Aorta (tissue), 1 donor: ENCODE results near the gene IFRD1.

DNA sequence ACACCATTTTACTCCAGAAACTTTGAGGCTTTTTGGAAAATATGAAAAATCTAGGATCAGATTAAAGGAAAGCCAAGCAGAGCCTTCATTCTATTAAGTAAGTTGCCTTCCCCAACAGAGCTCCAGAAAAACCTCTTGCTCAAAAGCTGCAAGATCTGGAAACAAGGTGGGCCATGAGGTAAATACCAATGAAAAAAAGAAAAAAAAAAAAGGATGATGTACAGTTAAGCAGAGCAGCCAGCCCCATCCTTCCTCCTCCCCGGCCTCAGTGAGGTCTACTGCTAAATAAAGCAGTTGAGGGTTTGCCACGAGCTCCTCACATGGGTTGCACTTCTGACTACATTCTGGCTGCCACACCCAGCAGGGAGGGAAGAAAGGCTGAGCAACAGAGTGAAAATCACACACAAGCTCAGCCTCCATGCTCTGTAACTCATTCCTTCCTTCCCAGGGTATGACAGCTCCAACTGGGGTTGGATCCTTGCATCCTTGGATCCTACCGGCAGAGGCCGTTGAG is 53.2 kb upstream of the PIK3CG start:
- PRO-cap: no peak

- PRO-cap: no peak
These were observed 1.6 kb upstream of the PIK3CG start for GRCh38 chr7:106863419-106863937.

- PRO-cap: no peak
These were observed 2.3 kb downstream of the PIK3CG start for GRCh38 chr7:106867423-106867748.

DNA sequence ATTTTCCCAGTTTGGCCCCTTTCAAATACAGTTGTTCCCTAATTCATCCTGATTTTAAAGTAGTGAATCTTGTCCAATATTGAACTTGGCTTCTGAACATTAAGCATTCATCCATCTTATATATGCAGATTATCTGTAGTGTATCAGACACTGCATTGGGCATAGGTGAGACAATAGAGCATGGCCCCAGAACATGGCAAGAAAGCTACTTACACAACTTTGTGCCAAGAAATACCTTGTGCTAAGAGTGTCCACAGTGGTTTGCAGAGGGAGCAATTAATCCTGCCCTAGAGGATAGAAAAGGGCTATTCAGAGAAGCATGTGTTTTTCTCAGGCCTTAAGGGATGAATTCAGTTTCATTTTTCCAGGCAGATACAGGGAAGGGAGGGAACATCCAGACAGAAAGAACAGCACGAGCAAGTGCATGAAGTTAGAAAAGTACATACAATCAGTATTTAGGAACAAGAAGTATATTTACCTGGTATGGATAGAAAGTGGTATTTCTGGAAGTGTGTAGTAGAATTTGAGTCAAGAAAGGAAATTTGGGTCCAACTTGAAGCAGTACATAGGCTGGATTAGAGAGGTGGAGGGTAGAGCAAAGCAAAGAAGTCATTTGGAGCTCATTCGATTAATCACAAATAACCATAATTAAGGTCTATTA is 27.5 kb downstream of the PIK3CG start:
- PRO-cap: no peak

GRCh38 chr7:107179215-107180067 is 10.6 kb downstream of the HBP1 start:
- PRO-cap: no peak

- PRO-cap: no peak
These were observed 30.9 kb upstream of the GPR22 start for GRCh38 chr7:107438810-107439543.

DNA sequence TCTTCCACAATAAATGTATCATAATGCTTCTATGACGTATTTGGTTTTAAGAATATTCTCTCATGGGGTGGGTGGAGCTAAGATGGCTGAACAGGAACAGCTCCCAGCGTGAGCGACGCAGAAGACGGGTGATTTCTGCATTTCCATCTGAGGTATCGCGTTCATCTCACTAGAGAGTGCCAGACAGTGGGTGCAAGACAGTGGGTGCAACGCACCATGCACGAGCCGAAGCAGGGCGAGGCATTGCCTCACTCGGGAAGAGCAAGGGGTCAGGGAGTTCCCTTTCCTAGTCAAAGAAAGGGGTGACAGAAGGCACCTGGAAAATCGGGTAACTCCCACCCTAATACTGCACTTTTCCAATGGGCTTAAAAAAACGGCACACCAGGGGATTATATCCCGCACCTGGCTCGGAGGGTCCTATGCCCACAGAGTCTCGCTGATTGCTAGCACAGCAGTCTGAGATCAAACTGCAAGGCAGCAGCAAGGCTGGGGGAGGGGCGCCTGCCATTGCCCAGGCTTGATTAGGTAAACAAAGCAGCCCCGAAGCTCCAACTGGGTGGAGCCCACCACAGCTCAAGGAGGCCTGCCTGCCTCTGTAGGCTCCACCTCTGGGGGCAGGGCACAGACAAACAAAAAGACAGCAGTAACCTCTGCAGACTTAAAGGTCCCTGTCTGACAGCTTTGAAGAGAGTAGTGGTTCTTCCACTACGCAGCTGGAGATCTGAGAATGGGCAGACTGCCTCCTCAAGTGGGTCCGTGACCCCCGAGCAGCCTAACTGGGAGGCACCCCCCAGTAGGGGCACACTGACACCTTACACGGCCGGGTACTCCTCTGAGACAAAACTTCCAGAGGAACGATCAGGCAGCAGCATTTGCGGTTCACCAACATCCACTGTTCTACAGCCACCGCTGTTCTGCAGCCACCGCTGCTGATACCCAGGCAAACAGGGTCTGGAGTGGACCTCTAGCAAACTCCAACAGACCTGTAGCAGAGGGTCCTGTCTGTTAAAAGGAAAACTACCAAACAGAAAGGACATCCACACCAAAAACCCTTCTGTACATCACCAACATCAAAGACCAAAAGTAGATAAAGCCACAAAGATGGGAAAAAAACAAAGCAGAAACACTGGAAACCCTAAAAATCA is 38.4 kb downstream of the GPR22 start:
- PRO-cap: no peak

DNA sequence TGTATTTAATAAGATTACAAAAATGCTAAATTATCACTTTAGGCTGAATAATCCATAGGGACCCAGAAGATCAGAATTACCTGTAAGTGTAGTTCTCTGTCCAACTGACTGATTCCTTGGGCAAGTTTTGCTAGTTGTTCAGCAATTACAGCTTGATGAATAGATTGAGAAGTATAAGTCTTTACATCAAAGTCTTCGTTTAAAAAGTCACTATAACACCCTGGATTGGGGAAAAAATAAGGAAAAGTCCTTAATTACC is 5.9 kb downstream of the COG5 start:
- PRO-cap: no peak

- PRO-cap: no peak
These were observed 41.1 kb downstream of the DLD start for GRCh38 chr7:107931924-107932693.

GRCh38 chr7:107947482-107947924 is 55.5 kb downstream of the LAMB1 start:
- PRO-cap: no peak

GRCh38 chr7:108094272-108094726 is 35.9 kb downstream of the LAMB4 start:
- PRO-cap: no peak

- PRO-cap: no peak
These were observed 794.1 kb downstream of the DNAJB9 start for GRCh38 chr7:109363798-109364061.

DNA sequence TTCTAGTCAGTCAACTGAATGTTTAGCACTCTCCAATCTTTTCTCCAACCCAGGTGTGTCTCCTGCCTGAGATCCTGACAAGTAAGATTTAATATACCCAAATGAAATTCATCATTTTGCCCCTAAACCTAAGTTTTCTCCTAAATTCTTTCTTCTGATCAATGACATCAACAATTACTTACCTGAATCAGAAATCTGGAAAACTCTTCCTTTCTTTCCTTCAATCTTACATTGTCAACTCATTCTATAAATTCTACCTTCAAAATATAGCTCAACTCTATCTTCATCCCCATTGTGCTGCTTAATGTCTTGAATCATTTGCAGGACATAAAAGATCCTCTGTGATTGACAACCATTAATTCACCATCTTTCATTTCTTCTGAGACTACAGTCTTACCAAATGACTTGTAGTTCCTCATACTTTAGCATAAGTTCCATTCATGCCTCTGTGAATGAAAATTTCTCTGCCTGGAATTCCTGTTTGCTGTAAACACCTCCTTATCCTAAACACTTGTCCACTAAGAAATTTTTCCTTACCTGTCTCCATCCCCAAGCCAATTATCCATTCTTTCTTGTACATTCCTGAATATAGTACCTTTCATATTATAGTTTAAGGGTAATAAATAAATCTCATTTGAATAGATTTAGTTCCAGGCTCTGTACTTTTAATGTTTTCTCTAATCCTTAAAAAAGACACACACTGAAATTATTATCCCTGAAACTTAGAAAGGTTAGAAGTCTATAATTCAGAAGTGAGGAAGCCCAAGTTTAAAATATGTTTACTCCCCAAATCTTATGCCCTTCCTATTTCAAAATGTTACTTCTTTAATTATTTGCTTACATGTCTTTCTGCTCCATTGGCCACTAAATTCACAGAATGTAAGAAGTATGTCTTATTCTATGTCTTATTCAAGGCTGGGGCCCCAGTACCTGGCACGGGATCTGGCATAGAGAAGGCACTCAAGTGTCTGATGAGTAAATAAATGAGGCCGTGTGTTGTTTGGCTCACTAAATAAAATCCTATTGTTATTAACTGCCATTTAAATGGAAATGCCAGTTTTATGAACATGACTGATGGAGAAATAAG is 268.6 kb upstream of the LRRN3 start:
- PRO-cap: no peak

DNA sequence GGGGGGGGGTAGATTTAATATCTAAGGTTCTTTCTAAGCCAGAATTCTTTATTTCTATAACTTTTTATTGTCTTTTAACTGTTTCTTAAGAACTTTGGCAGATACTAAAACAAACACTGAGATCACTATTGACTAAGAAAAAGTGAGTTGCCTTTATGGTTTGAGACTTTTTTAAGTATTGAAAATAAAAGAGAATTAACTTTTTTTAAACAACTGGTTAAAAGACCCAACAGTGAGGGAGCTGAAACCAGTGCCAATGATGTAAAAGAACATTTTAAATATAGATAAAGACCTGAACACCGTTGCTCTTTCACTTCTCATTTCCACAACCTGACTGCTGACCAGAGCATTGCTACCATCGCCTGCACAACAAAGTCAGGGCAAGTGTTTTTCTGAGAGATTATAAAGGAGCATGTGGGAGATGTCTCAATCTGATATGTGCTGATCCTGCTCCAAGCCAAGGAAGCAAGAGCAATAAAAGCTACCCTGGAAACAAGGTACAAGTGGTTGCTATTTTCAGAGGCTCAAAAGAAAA is 34.8 kb downstream of the IMMP2L start:
- PRO-cap: no peak

DNA sequence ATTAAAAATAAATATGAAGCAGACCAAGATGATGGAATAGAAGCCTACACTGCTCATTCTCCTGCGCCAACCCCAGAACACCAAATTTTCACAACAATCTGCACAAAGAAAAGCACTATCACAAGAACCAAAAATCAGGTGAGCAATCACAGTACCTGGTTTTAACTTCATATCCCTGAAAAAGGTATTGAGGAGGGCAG is 316.0 kb upstream of the IMMP2L start:
- PRO-cap: no peak

DNA sequence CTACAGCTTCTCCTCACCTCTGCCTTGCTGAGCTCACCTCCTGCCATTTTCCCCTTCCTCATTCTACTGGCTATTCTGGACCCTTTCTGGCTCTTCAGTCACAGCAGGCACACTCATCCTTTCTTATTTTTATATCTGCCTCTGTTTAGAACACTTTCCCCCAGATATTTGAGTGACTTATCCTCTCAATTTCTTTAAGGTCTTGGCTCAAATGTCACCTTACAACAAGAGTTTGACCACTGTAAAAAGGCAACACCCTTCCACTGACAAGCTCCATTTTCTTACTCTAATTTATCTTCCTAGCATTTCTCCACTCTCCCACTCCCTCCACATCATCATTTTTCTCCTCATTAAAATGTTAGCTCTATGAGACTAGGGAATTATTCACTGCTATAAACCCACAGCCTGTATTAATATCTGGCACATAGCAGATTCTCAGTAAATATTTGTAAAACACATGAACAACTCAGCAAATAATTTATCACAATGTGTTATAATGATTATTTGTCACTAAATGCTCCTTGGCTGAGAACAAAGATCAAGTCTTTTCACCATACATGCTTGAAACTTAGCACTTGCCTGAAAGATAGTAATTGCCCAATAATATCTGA is 161.0 kb downstream of the DOCK4 start:
- PRO-cap: no peak

DNA sequence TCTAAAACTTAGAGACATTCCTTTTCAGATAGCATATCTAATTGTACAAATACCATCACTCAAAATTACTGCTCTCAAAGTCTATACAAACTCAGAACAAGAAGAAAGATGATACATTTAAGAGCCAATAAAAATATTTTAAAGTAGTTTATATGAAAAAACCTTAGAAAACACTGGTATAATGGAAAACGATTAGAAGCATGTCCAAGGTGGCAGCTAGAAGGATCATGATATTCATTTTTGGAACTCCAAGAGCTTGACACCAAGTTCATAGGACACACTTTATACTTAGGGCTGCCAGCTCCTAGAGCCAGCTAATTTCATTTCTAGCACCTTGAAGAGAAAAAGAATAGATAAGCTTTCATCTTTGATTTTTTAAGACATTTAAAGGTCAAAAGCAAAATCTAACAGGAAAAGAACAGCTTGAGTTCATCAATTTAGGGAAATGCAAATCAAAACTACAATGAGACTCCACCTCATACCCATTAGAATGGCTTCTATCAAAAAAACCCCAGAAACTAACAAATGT is 146.3 kb downstream of the DOCK4 start:
- PRO-cap: no peak

GRCh38 chr7:112449826-112450884 is at the start of gene IFRD1:
Gene IFRD1 (plus strand): TSS chr7:112450460.
- PRO-cap: bidirectional peak, plus-strand start at chr7:112450460, minus-strand start at chr7:112450241; bidirectional peak, plus-strand start at chr7:112451013, minus-strand start at chr7:112450824

DNA sequence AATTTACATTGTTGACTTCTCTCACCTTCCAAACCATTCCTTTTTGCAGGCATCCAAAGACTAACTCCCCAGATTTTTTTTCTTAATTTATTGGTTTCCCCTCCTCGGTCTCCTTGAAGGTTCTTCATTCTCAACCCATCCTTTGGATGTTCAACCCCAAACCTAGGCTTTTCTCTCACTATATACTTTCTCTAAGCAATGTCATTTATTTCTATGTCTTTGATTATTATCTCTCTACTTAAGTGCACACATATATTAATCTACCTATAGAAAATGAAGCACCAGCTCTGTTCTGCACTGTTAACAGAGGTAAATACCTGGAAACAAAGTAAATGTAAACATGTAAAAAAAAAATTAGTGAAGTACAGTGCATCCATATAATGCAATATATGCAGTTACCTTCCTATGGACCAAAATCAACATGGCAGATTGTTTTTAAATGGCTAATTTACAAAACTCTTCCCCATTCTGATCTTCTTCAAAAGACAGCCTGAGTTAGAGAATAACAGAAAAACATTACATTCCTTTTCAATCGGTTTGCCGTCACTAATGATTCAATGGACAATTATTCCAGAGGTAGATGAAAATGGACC is 2.0 kb downstream of the TMEM168 start:
- PRO-cap: no peak

- PRO-cap: no peak
These were observed 464 bp upstream of the SMIM30 start for GRCh38 chr7:113118733-113119302.